Measurements from ENCODE around the genes CNKSR2, DDX53 and SAT1.

DNA sequence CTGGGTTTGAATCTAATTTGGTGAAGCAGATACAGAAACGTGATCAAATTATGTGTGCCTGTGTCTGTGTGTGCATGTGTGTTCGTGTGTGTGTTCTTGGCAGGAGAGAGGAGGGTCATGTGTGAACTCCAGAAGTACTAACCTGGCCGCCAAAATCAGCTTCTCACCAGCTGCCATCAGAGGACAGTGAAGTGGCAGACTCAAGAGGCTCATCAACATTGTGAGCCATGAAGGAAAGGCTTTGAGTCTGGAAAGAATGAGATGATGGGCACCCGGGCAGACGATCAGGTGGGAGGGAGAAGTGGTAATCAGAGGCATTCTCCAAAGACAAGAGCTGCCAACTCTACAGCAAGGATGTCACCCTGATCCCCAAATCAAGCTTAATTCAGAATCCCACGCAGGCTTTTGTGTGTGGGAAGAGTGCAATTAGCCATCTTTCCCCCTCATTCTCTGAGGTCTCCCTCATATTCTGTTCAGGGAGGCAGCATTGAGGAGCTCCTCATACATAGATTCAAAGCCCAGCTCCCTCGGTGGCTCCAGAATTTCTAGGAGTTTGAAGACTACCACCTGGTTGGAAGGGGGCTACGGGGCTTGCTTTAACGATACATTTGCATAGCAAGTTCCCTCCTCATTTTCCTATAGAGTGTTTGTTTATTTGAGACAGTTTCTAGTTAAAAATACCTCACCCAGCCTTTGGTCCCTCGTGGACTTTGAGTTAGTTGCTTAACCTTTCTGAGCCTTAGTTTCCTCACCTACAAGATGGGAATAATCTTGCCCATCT, 4.1 kb downstream of the RAI2 start:
- PRO-cap = no peak
- RAMPAGE, long total RNA, 4 experiments = no peak in any of the 4 experiments

GRCh38 chrX:18353881-18354198, 648 bp downstream of the SCML2 start:
- PRO-cap = no peak
- RAMPAGE, long total RNA, 4 experiments = no peak in any of the 4 experiments

GRCh38 chrX:18617268-18617761, 54.6 kb downstream of the RS1 start:
- PRO-cap = no peak
- RAMPAGE, long total RNA, 4 experiments = no peak in any of the 4 experiments

GRCh38 chrX:18674820-18675497, 3.1 kb upstream of the RS1 start:
- PRO-cap = unidirectional peak, plus-strand start at chrX:18675067
- RAMPAGE, long total RNA, 4 experiments = no peak in any of the 4 experiments

- PRO-cap = no peak
- RAMPAGE, long total RNA, 4 experiments = no peak in any of the 4 experiments
These were observed 52.4 kb downstream of the PHKA2 start for GRCh38 chrX:18931419-18931935.

GRCh38 chrX:18980046-18980528, 3.8 kb downstream of the PHKA2 start:
- PRO-cap = no peak
- RAMPAGE, long total RNA, 4 experiments = no peak in any of the 4 experiments

GRCh38 chrX:19568928-19570072, 54.0 kb upstream of the MAP3K15 start:
- PRO-cap = no peak
- RAMPAGE, long total RNA, 4 experiments = no peak in any of the 4 experiments

DNA sequence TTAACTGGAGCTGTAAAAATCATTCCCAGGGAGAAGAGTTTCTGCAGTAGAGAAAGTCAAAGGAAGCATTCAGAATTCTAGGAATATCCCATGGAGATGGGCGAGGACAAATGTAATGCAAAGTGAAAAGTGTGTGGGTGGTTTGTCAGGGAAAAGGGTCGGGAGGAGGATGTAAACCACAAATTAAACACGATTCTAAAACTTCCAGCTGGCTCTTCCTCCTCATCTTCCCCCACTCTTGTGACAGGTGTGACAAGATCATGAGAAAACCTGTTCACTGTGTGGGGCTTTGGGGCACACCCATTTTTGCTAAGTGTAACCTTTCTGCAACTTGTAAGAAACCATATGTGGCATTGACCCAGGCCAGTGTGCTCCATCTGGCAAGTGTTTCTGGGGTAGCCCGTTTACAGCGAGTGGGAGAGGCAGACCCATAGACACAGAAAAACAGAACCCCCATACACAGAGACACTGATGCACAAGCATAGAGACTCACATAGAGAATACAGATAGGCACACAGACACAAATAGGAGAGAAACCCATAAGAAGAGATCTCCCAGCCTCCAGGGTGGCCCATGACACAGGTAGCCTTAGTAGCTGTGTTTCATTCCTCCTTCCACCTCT, 114.7 kb downstream of the SH3KBP1 start:
- PRO-cap = no peak
- RAMPAGE, long total RNA, 4 experiments = no peak in any of the 4 experiments

GRCh38 chrX:19799548-19800287, 87.7 kb downstream of the SH3KBP1 start:
- PRO-cap = unidirectional peak, minus-strand start at chrX:19799763; unidirectional peak, minus-strand start at chrX:19799788
- RAMPAGE, long total RNA, 4 experiments = start-site peak on the minus strand in 1 of 4 experiments, at chrX:19799745-19799799 at its widest, 28 reads per replicate

- PRO-cap = no peak
- RAMPAGE, long total RNA, 4 experiments = start-site peak on the minus strand in 1 of 4 experiments, at chrX:19803001-19803061 at its widest, 5 reads per replicate
These were observed 84.6 kb downstream of the SH3KBP1 start for GRCh38 chrX:19802743-19803300.

- PRO-cap = no peak
- RAMPAGE, long total RNA, 4 experiments = no peak in any of the 4 experiments
These were observed 55.4 kb downstream of the MAP7D2 start for GRCh38 chrX:20061256-20061781.

GRCh38 chrX:21373962-21374831, at the start of gene CNKSR2:
Gene CNKSR2, plus strand, starts transcription at chrX:21374418.
- PRO-cap = bidirectional peak, plus-strand start at chrX:21374456, minus-strand start at chrX:21374155; unidirectional peak, plus-strand start at chrX:21374578
- RAMPAGE, long total RNA, 4 experiments = no peak in any of the 4 experiments

DNA sequence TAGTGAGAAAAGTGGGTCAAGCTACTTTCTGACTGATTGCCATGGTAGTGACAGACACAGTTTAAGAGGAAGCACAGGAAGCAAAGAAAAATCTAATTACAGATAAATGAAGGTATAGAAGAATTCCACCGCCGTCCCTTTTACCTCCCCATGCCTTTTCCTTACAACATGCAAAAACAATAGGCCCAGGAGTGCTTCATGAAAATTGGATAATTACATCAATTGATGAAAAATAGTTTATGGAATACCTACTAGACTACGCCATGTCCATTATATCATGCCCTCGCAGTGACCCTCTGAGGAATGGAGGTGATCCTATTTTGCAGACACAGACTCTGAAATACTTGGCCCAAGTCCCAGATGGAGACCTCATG, 15.8 kb downstream of the SMPX start:
- PRO-cap = no peak
- RAMPAGE, long total RNA, 4 experiments = no peak in any of the 4 experiments

DNA sequence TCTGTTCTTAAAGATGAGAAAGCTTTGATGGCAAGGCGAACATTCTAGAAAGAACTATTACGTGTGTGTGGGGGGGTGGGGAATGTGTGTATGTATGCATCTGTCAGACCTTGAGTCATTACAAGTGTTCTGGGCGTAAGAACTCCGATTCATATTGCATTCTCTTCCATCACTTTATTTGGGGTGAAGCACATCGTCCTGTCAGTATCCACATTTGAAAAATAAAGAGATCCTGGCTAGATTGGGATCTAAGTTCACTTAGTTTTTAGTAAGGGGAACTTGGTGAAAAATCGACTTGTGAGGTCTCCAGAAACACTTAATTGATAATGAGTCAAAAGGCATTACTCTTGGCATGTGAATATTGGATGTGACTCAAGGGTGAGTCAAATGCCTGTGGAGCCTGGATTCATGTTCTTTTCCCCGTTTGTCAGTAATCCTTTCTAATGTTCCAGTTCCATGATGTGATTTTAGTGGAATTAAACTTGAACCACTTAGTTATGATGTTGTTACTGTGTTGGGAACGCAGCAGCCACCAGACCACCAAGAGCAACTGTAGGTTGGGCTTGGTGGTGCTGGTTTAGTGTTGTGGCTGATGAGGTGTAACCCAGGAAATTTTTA, 3.2 kb downstream of the SMS start:
- PRO-cap = no peak
- RAMPAGE, long total RNA, 4 experiments = no peak in any of the 4 experiments

GRCh38 chrX:22057635-22058182, 25.6 kb downstream of the PHEX start:
- PRO-cap = no peak
- RAMPAGE, long total RNA, 4 experiments = no peak in any of the 4 experiments

- PRO-cap = no peak
- RAMPAGE, long total RNA, 4 experiments = no peak in any of the 4 experiments
These were observed 29.8 kb downstream of the PHEX start for GRCh38 chrX:22061926-22062253.

GRCh38 chrX:22999448-23000052, at the start of gene DDX53:
Gene DDX53, plus strand, starts transcription at chrX:22999960.
- PRO-cap = no peak
- RAMPAGE, long total RNA, 4 experiments = no peak in any of the 4 experiments

GRCh38 chrX:23373360-23373903, 38.8 kb downstream of the PTCHD1 start:
- PRO-cap = no peak
- RAMPAGE, long total RNA, 4 experiments = no peak in any of the 4 experiments

- PRO-cap = bidirectional peak, plus-strand start at chrX:23783173, minus-strand start at chrX:23783013; bidirectional peak, plus-strand start at chrX:23783484, minus-strand start at chrX:23783404
- RAMPAGE, long total RNA, 4 experiments = start-site peak on the plus strand in 4 of 4 experiments, at chrX:23783170-23783243 at its widest, 251 to 7,823 reads per replicate
These were observed at the start of gene SAT1 for GRCh38 chrX:23782377-23783647. Gene SAT1, plus strand, starts transcription at chrX:23783173.

DNA sequence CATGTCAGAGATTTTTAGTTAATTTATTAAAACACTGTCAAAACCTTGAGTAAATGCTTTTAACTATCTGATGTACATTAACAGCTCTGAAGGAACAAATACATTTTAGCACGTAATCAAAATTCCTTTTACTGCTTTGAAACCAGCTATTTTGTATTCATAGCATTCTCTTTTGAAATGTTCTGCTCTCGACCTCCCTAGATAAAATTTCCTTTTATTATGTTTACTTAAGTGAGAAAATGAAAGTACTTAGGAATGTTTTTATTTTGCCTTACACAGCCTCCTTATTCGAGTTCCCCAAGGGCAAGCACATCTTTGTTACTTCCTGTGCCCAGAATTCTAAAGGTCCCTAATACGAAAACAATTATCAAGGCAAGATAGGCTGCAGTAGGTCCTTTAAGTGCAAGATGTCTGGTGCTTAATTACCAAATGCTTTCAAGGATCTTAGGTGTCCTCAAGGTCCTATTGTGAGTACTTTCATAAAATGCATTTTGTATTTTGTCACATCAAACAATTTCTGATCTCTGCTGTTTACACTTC, 3.0 kb upstream of the ZFX start:
- PRO-cap = no peak
- RAMPAGE, long total RNA, 4 experiments = no peak in any of the 4 experiments

All from Peyer's patch (tissue), 4 donors.